ENCODE results near the genes MTG1 and SYCE1.

GRCh38 chr10:133393819-133394724 lies at the start of gene MTG1:
Gene MTG1 (plus strand): TSS chr10:133394157.
- PRO-cap = bidirectional peak, plus-strand start at chr10:133394200, minus-strand start at chr10:133394048
- RAMPAGE, long total RNA, 3 experiments = start-site peak on the plus strand in 3 of 3 experiments, at chr10:133394157-133394270 at its widest, 216 to 407 reads per replicate

DNA sequence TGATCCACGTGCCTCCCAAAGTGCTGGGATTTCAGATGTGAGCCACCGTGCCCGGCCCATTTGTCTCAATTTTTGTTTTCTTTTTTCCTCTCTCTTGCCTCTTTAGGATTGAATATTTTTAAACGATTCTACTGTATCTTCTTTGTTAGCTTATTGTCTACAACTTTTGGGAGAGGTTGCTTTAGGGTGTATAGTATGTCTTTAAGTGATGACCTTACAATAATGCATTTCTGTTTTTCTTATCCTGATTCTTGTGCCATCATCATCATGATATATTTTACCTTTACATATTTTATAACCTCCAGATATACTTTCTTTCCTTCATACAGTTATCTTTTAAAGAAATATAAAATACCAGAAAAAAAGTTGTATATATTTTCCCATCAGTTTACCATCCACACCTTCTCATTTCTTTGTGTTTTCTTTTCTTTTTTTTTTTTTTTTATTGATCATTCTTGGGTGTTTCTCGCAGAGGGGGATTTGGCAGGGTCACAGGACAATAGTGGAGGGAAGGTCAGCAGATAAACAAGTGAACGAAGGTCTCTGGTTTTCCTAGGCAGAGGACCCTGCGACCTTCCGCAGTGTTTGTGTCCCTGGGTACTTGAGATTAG lies 10.8 kb downstream of the SPRN start:
- PRO-cap = no peak
- RAMPAGE, long total RNA, 3 experiments = no peak in any of the 3 experiments

DNA sequence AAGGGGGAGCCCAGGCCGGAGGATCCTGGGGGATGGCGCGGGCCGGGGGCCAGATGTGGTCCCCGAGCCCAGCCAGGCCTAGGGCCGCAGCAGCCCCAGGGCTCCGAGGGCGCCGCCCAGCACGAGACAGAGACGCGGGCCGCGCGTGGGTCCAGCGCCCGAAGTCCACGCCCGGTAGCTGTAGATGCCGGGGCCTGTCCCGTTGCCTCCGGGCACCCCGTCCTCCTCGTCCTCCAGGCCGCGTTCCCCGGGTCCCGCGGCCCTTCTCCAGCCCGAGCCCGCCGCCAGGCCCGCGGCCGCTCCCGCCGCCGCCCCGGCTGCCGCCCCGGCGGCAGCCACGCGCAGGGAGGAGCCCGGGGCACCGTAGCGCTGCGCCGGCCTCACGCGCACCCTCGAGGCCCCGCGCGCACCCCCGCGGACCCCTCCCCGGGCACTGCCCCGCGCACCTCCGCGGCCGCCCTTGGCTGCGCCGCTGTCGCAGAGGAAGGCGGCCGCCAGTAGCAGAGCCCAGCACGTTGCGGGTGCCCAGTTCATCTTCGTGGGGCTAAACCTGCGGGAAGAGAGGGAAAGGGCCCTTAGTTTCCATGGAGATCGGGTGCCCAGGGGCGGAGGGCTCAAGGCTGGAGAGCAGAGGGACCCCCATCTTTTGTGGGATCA lies 1.1 kb downstream of the SPRN start:
- PRO-cap = no peak
- RAMPAGE, long total RNA, 3 experiments = no peak in any of the 3 experiments

DNA sequence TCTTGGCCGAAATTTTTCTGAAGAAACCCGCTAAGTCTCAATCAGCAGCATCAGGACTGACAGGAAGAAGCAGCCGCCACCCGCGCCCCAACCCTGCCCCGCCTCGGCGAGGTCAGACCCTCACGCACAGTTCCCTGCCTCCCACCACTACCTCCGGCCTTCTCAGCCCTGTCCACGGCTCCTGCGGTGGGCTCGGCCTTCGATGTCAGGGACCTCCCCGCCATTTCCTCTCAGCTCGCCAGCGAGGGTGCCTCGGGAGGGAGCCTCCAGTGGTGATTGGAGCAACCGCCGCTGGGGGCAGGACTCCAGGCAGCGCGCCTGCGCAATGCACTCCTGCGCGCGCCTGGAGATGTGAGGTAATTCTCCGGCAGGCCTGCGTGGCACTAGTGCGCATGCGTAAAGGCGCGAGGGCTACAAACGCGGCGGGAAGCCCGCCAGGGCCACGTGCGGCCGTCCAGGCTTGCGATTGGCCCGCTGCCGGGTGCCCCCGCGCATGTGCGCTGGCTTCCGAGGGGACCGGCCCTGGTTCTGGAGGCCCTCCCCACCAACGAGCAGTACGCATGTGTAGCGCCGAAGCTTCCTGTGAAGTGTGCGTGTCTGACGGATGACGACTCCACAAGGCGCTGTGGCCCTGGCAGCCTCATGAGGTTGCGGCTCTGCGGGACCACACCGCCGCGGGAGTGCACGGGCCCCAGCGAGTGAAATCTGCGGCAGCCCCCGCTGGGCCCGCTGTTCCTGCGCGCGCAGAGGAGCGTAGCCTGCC lies at the start of gene SYCE1:
Gene SYCE1 (minus strand): TSS at position 278 of the 763 bp plus-strand sequence.
- PRO-cap = no peak
- RAMPAGE, long total RNA, 3 experiments = no peak in any of the 3 experiments

- PRO-cap = no peak
- RAMPAGE, long total RNA, 3 experiments = no peak in any of the 3 experiments
Measured at GRCh38 chr10:133648993-133649389, 22.4 kb upstream of the FRG2B start.